ENCODE data around the gene SKAP1.

DNA sequence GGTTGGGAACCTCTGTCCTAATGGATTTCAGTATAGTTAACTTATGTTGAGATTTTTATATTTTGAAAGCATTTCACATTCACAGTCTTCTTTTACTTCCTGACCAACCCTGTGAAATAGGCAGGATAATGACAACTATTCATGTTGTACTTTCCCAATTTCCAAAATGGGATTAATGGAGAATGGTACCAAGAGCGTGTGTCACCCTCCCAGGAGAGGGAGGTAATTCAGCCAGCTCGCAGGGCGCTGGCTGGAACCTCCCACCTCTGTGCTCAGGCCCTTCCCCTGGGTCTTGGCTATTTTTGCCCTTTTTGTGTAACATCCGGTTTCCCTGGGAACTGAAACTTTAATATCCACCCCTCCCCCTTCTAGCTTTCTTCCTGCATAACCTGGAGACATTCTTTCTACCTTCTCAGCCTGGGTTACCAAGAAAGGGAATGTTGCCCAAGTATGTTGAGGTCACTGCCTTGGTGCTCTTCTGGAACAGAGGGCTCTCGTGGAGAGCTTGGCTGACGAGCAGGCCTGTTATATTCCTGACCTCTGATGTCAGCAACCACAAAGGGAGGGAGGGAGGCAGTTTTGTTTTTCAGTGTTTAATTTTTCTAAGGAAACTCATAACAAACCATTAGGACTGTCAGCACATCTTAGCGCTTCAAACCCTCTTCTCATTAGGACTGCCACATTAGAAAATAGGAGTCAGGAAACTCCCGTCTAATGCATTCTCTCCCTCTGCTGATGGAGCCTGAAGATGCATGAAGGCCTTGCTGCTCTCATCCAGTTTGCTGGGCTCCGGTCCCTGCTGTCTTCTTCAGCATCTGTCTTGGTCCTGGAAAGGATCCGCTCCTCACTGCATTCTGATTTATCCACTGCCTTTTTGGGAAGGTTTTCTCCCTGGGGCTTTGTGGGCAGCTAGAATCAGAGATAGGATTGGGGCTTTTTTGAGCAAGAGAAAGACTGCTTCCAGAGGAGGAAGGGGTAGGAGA is 25.6 kb downstream of the ITGB3 start:
- RAMPAGE, long total RNA: no peak
- RRBS: no CpG with 5 or more reads among the region's 10 CpGs

GRCh38 chr17:47288414-47288960 is 34.9 kb downstream of the ITGB3 start:
- RAMPAGE, long total RNA: no peak
- RRBS: no CpG with 5 or more reads among the region's 5 CpGs

- RAMPAGE, long total RNA: no peak
- RRBS: no CpG with 5 or more reads among the region's 3 CpGs
Observed at GRCh38 chr17:47672669-47673115, 21.3 kb upstream of the TBKBP1 start.

GRCh38 chr17:47676833-47677421 is 17.0 kb upstream of the TBKBP1 start:
- RAMPAGE, long total RNA: no peak
- RRBS: no CpG with 5 or more reads among the region's 16 CpGs

- RAMPAGE, long total RNA: no peak
- RRBS: no CpG with 5 or more reads among the region's 10 CpGs
Observed at GRCh38 chr17:47682213-47683025, 11.5 kb upstream of the TBKBP1 start.

DNA sequence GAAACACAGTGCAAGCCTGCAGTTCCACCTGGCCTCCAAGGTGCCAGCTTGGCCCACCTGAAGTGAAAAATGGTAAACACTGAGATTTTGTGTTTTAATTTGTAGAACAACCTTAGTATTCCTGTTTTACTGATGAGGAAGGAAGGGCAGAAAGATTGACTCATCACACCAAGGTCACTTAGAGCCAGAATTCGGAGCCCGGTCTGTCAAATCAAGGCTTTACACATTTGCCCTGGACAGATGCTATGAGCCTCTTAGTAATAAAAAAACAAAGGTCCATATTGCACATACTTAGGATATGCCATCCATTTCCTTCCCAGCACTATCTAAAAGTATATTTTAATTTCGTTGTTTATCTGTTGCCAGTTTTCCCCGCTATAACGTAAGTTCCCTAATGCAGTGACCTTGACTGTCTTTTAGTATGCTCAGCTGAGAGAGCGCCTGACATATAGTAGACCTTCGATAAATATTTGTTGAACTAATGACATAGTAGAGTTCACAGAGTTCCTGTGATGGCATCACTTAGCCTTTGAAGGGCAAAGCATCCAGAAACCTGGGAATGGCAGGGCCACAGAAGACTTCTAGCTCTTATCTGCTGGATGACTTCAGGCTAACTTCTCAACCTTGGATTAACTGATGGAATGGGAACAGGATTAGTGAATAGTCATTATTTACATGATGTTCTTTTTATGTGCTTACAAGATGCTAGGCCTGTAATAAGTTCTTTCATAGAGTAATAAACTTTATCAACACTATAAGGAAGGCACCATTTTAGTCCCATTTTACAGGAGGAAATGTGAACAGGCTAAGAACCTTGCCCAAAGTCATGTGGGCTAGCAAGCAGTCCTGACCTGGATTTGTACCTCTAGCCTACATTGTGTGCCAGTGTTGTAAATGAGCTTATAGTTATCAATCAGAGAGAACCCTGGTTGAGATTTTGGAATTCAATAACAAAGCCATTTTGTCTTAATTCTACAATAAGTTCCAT is 7.0 kb upstream of the TBKBP1 start:
- RAMPAGE, long total RNA: no peak
- RRBS: no CpG with 5 or more reads among the region's 7 CpGs

- RAMPAGE, long total RNA: no peak
- RRBS: no CpG with 5 or more reads among the region's 12 CpGs
Observed at GRCh38 chr17:47810176-47811075, 11.2 kb downstream of the OSBPL7 start.

DNA sequence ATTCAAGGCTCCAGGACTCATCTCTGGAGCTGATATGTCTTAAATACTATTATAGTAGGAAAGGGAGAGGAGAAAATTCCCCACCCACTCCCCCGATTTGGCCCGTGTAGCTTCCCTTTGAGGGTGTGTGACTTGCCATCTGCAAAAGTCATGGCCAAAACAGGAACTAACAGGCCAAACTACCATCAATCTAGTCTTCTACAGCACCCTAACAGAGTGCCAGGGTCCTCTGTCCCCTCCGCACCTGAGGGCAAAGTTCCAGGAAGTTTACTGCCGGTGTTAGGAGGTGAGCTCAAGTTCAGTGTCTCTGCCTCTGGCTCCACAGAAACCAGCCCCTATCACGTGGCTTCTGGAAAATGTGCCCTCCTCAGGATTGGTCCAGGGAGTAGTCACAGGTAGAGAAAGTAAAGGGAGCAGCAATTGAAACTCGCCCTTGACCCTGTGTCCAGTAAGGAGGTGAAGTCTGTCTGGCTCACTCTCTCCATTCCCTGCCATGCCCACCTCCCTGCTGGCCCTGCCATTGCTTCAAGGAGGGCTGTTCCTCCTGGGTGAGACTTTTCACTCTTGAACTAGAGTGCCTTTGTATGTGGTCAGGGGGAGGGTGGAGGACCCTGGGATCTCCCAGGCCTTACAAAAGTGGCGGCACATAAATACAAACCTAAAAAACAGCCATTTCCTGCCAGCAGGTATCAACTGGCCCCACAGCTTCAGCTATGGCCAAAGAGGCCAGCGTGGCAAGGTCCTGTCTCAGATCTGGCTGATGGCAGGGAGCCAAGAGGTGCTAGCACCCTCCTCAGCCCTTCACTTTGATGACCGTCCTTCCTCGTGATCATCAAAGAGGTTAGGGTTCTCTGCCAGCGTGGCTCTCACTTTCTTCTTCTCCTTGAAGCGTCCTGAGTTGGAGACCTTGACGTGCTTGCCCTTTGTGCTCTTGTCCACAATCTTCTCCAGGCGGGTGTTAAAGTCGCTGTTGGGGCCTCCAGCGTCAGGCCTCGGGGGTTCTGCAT is 5.3 kb downstream of the PRR15L start:
- RAMPAGE, long total RNA: no peak
- RRBS: no CpG with 5 or more reads among the region's 17 CpGs

DNA sequence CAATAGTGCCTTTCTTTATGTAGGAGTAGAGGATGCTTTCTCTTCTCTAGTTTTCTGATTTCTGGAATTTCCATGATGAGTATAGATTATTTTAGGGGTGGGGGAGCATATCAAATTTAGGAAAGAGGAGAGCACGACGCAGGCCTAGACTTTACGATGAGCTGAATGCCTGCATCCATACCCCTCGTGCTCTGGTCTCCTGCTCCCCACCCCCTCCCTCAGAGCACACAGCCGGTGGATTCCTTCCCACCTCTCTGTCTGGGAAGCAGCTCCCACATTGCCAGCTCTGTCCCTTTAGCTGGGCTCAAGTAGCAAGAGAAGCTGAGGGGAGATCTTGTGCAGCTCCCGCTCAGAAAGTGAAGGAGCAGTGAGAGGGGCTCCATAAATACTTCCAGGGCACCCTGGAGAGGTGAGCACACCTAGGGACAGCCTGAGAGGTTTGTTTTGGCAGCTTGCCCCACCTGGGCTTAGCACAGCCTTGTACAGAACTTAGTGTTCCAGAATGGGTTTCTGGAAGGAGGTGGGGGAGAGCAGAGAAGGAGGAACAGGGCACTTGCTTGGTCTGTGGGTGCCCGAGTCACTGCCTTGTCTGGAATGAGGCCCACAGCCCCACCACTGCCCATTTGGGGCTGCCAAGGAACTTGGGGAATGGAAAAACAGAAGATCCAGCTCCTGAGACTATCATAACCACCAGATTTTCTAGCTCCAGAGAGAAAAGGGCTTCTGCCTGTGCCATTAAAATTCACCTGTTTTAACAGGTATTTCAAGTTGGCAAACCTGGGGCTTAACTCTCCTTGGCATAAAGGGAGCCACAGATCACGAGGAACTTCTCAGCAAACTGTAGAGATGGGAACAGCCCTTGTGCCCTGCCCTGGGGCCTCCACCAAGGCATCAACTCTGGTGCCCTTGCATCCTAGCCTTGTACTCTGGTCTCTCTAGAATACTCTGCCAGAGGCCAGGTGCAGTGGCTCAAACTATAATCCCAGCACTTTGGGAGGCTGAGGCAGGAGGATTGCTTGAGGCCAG is 2.1 kb downstream of the PRR15L start:
- RAMPAGE, long total RNA: no peak
- RRBS: no CpG with 5 or more reads among the region's 8 CpGs

GRCh38 chr17:48003022-48004039 is 32.4 kb downstream of the CDK5RAP3 start:
- RAMPAGE, long total RNA: no peak
- RRBS: no CpG with 5 or more reads among the region's 22 CpGs

- RAMPAGE, long total RNA: no peak
- RRBS: 5% methylated on average over 3 of the region's 16 CpGs
Observed at GRCh38 chr17:48026330-48026908, 11.2 kb downstream of the COPZ2 start.

GRCh38 chr17:48038001-48038191 is 299 bp upstream of the COPZ2 start:
- RAMPAGE, long total RNA: no peak
- RRBS: no CpG with 5 or more reads among the region's 5 CpGs

GRCh38 chr17:48243107-48243359 is 135.5 kb downstream of the SNX11 start:
- RAMPAGE, long total RNA: no peak

DNA sequence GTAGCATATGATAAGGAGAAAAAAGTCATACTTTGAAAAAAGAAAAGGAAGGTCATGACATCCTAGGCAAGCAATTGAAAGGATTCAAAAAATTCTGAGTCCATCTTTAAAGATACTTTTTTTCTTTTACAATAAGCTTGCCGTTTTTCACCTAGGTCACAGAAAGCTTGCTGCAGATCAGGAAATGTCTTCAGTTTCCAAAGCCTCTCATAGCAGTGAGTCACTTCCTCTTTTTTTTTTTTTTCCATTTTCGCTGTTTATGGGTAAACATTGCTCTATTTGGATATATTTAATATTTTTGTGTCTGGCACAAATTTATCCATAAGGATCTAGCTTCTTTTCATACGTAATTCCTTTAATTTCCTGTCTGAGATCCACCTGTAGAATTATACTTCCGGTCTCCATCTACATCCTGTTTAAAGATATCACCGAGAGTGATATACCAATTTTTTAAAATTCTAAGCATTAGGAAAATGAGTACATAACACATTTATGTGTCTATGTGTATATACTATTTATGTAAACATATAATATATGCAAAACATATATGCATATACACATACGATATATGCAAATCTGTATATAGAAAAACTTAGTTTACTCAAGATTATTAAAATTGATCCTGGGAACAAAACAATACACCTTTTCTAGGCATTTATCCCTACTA is 134.5 kb downstream of the SKAP1 start:
- RAMPAGE, long total RNA: no peak
- RRBS: no CpG with 5 or more reads among the region's 6 CpGs

DNA sequence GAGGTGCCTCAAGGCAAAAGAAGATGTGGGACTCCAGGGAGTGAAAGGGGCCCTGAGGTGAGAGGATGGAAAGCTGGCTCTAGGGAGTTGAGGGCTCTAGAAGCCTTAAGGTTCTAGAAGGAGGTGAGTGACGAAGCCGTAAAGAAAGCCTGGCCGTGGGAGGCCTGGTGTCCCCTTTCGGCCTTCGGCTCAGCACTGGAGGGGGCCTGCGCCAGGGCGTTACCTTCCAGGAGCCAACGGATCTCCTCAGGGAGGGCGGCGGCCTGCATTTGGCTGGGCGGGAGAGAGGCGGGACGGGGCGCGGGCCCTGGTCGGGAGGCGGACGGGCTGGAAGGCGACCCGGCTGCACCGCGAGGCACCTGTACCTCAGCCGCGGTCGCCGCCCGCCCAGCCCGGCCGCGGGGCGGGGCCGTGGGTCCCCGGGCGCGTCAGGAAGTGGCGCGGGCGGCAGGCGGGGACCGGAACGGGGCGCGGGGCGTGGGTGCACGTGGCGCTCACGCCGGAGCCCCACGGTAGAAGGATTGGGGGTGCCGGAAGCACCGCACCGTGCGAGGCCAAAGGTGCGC is at the start of gene SKAP1:
TSS of gene SKAP1 (minus strand) at position 363 of the 566 bp plus-strand sequence.
- RAMPAGE, long total RNA: no peak
- RRBS: 2% methylated on average over 25 of the region's 54 CpGs

DNA sequence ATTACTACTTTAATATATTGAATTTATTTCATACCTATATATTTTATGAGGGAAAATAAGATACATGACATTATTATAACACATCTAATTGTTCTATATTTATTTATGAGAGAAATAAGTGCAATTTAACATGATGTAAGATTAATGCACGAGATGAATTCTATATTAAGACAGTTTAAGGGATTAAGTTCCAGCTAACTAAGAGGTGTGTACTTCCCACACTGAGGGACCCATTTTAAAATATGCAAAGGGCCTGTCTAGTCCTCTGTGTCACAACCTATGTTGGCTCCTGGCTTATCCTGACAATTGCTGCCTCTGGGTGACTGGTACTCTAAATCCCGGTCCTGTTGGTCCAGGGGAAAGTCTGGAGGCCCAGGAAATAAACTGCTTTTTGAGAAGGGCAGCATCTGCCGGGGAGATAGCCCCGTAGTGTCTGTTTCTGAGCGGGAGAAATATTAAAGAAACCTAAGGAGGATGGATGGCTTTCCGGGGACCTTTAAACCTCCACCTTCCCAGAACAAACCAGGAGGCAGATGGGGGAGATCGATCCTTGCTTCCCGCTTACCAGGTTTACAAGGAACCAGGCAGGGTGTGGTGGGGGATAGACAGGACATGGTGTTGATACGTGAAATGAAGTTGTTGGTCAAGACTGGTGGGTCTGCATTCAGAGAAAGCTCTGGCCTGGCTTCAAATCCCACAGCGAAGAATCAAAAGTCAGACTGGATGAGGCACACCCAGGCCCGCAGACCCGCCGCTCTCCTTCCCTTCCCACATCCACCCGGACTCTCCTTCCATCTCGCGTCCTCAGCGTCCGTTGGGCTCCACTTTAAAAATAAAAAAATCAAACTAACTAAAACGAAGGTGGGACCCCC is 3.9 kb downstream of the HOXB2 start:
- RAMPAGE, long total RNA: no peak
- RRBS: 11% methylated on average over 3 of the region's 19 CpGs

DNA sequence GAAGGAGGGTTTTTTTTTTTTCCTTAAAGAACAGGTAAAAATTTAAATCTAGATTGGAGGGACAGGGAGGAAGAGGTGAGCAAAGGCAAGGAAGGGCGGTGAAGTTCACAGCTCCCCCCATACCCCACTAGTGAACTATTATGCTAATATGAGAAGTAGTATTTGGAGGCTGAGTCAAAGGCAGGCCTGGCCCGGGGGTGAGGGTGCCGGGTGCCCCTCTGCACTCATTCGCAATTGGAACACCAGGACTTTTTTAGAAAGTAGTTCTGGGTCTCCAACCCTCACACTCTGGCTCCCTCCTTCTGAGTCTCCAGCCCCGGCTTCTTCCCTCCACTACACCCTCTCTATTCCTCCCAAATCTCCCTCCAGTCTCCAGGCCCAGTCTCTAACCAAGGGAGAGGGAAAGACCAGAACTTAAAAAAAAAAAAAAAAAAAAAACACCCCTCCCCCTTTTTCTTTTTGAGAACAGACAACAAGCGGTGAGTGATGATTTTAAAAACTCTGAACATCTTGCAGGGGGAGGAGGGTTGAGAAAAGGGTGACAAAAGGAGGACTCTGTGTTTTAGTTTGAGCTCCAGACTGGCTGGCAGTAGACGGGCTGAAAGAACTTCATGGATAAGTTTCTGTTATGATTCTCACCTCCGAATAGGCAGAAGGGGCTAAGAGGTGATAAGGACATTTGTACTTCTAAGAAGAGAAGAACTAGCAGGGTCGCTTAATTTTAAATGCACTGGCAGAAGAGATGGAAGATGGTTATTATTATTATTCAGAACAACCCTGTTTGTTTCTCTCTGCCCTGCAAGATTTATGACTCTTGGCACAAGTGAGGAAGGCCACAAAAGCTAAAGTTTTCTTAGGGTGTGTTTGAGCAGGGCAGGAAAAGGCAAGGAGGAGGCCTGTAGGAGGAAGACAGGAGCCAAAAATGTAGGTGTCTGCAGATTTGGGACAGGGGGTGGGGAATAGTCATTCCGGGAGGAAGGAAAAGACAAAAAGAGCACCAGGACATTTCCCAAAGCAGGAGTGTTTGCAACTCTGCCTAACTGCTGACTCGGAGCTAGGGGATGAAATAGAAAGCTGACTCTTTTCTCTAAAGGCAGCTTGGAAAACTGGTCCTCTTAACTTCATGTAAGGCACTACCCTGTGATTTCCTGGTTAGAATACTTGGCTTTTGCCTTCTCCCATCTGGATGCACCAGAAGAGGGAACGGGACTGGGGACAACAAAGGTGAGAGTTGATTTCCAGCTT is 11.6 kb upstream of the HOXB2 start:
- RAMPAGE, long total RNA: no peak
- RRBS: no CpG with 5 or more reads among the region's 12 CpGs

- RAMPAGE, long total RNA: no peak
- RRBS: no CpG with 5 or more reads among the region's 13 CpGs
Observed at GRCh38 chr17:48558900-48559622, 14.2 kb upstream of the HOXB2 start.

DNA sequence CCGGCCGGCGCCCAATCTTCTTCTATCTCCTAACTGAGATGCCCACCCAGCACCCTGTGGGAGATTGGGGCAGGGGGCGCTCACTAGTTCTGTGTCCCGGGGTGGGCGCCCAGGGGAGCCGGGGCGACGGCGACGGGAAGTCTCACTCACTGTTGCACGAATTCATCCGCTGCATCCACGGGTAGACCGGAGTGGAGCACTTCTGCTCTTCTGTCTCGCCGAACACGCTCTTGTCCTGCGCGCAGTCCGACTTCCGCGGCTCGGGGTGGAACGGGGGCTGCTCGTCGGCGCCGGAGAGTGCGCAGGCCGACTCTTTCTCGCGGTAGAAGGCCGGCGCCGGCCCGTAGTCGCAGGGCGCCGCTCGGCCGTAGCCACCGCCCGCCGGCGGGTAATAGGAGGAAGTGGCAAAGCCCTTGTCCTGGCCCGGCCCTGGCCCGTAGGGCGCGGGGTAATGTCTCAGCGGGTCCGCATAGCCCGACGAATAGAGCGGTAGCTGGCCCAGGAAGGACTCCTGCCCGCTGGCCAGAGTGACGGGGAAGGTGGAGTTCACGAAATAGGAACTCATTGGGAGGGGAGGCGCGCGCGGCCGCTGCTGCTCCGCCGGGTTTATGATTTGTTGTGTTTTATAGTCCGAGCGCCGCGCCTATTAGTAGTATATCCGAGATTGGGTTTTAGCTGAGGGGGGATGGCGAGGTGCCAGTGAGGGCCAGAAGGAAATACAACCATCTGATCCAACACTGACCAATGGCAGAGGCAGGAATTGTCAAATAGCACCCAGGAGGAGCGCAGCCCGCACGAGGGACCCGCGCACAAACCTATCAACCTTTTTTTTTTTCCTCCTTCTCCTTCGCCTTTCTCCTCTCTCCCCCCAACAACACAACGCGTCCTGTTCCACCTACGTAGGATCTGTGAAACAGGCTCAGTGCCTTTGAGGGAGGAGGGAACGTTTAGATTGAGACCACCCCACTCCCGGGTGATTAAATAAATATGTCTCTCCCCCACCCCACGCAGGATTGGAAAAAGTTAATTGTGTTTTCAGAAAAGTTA is 4.3 kb upstream of the HOXB5 start:
- RAMPAGE, long total RNA: no peak
- RRBS: 2% methylated on average over 28 of the region's 83 CpGs

GRCh38 chr17:48607602-48608184 is 2.9 kb upstream of the HOXB6 start:
- RAMPAGE, long total RNA: no peak
- RRBS: no CpG with 5 or more reads among the region's 27 CpGs

All from kidney epithelial cell (primary cell).